Mesenchymal stem cell of adipose (primary cell): ENCODE measurements around the genes TRIM8, WBP1L, CNNM2, RPEL1 and CALHM3.

- CAGE, long polyA plus RNA = no peak
Observed at GRCh38 chr10:102382107-102382962, 13.2 kb upstream of the NFKB2 start.

DNA sequence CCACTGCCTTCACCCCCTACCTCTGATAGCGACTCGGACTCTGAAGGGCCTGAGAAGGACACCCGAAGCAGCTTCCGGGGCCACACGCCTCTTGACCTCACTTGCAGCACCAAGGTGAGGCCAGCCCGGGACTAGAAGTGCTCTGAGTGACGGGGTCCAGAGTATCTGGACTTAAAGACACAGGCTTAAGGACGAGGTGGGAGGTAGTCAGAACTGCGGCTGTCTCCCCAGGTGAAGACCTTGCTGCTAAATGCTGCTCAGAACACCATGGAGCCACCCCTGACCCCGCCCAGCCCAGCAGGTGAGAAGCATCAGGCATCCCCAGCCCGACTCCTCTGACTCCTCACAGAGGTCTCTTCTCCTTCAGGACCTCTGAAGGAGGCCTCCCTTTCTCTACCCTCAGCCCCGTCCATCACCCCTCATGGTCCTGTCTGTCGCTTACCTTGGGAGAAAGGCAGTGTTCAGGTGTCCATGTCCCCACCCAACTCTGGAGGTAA lies 5.8 kb downstream of the NFKB2 start:
- CAGE, long polyA plus RNA = no peak

GRCh38 chr10:102409168-102409970 lies 9.2 kb downstream of the PSD start:
- CAGE, long polyA plus RNA = no peak

- CAGE, long polyA plus RNA = no peak
Observed at GRCh38 chr10:102419058-102419939, 714 bp upstream of the PSD start.

DNA sequence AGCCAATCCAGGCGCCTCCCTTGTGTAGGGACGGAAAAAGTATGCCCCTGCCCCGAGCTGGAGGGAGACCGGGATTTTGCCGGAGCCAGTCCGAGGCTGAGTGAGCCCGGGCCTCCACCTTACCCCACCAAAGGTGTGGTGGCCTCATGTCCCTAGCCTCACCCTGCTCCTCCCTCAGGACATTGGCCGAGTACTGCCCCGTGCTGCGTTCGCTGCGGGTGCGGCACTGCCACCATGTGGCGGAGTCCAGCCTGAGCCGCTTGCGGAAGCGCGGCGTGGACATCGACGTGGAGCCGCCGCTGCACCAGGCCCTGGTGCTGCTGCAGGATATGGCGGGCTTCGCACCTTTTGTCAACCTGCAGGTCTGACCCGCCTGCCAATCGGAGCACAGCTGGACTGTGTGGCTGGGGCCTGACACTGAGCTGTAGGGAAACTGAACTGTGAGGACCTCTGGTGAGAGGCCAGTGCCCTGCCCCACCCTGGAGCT lies 2.0 kb downstream of the FBXL15 start:
- CAGE, long polyA plus RNA = no peak

DNA sequence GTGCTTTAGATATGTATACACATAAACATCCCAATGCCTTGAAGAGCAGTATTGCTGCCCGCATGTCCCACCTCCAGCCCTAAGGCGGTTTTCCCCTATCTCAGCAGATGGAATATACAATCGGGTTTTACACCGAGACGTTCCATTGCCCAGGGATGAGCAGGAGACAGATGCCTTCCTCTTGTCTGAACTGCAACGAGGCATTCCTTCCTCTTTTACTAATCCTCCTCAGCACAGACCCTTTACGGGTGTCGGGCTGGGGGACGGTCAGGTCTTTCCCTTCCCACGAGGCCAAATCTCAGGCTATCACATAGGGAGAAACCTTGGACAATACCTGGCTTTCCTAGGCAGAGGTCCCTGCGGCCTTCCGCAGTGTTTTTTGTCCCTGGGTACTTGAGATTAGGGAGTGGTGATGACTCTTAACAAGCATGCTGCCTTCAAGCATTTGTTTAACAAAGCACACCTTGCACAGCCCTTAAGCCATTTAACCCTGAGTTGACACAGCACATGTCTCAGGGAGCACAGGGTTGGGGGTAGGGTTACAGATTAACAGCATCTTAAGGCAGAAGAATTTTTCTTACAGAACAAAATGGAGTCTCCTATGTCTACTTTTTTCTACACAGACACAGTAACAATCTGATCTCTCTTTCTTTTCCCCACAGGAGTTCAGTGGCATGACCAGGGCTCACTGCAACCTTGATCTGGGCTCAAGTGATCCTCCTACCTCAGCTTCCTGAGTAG lies 3.5 kb upstream of the C10orf95 start:
- CAGE, long polyA plus RNA = no peak

- CAGE, long polyA plus RNA = no peak
Observed at GRCh38 chr10:102604300-102604766, 39.9 kb upstream of the TRIM8 start.

DNA sequence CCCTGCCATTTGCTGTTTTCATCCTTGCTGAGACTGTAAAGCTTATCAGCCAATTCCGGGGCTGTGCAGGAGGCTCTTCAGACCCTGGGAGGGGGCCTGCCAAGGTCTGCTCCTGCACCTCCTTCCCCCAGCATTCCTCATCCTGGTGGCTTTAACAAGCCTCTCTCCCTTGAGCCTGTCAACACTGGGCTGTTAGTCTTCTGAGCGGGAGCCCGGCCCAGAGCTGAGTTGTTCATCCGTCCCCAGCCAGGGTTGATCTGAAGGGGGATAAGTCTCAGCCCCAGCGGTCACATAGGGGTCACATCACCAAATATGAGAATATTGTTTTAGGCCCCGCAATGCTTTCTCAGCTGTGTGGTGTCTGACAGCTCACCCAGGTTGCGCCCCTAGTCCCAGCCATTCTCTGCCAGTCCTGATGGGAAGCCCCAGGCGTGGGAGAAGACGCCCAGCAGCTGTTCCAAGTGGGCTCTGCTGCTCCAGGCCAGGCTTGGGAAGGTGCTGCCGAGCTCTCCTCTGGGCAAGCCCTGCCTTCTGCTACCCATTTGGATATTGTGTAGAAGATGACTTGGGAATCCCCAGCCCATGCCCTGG lies 23.6 kb upstream of the TRIM8 start:
- CAGE, long polyA plus RNA = no peak

DNA sequence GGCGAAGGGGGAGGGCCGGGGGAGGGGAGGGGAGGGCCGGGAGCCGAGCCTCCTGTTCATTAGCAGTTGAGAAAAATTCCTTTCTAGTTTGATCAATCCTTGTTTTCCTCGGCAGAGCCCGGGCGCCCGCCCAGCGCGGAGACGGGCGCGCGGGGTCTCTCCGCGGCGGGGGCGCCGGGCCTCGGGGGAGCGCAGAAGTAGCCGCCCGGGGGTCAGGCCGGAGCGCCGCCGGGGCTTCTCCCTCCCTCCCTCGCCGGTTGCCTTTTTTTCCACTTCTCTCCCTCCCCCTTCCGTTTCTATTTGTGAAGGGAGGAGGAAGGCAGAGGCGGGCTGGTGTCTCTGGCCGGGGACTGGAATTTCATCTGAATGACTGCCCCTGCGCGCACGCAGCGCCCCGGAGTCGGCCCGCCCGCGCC lies 702 bp upstream of the TRIM8 start:
- CAGE, long polyA plus RNA = no peak

DNA sequence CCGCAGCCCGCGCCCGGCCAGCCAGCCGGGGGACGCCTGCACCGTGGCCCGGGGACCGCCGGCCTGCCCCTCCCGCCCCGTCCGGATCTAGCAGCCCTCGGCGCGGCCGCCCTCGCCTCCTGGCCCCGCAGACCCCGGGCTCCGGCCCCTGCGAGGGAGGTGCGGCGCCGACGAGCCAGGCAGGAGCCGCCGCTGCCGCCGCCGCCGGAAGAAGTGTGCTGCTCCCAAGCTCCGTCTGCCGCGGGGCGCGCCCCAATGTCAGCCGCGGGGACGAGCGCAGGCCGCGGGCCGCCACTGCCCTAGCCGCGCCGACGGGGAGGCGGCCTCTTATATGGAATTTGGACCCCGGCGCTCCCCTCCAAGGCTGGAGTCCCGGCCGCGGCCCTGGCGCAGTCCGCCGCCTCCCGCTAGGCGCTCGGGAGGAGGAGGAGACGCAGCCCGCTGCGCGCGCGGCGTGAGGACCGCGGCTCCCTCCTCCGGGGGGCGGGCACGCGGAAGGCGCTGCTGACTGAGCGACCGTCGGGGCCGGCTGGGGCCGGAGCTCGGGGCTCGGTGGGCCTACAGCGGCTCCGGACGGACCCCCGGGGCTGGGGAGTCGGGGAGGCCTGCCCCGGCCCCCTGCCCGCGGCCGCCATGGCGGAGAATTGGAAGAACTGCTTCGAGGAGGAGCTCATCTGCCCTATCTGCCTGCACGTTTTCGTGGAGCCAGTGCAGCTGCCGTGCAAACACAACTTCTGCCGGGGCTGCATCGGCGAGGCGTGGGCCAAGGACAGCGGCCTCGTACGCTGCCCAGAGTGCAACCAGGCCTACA lies at the start of gene TRIM8:
TRIM8 (plus strand) TSS at position 495 of the 811 bp plus-strand sequence.
- CAGE, long polyA plus RNA = no peak

DNA sequence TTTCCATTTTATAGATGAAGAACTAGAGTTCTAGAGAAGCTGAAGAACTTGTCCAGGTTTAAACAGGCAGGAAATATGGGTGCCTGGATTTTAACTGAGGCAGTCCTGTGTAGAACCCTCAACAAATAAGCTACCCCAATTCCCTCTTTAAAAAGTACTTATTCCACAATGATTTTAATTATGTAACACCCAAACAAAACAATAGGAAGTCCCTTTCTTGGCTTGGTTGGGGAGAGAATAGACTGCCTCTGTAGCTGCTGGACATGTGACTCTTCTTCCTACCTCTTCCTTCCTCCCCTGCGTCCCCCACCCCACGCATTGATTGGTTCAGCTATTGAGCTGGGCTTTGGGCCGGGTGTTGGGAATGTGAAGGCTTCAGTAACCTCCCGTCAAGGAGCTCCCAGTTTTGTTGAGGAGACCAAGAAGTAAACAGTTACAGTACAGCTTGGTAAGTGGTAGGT lies 12.9 kb downstream of the SFXN2 start:
- CAGE, long polyA plus RNA = no peak

DNA sequence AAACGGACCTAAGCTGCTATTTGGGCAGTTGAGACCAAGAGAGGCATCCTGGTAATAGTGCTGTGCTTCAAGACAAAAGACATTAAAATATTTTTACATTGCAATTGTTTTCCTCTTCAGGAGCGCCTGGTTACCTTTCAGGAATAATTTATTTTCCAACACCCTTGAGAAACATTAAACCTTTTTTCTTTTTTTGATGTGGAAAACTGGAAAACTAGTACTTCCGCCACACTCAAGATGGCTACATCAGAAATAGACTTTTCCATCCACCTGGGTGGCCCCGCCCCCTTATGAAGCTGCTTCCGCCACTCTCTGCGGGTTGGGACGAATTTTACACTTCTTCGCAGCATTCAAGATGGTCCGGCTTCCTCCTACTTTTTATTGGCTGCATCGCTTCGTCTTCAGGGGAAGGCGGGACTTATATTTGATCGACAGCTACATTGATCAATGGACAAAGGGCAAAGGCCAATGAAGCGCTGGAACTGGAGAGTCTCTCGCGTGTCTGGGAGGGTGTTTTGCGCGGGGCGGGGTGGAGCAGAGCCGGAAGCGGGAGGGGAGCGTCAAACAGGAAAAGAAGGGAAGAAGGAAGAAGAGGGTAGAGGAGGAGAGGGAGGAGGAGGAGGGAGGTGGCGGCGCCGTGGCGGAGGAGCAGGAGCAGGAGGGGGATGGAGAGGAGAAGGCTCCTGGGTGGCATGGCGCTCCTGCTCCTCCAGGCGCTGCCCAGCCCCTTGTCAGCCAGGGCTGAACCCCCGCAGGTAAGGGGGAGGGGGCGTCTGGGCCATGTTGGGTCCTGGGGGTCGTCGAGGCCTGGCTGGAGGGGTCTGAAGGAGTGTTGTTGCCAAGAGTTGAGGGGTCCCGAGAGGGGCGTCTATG lies at the start of gene WBP1L:
WBP1L (plus strand) TSS at position 560 of the 873 bp plus-strand sequence.
- CAGE, long polyA plus RNA = no peak

DNA sequence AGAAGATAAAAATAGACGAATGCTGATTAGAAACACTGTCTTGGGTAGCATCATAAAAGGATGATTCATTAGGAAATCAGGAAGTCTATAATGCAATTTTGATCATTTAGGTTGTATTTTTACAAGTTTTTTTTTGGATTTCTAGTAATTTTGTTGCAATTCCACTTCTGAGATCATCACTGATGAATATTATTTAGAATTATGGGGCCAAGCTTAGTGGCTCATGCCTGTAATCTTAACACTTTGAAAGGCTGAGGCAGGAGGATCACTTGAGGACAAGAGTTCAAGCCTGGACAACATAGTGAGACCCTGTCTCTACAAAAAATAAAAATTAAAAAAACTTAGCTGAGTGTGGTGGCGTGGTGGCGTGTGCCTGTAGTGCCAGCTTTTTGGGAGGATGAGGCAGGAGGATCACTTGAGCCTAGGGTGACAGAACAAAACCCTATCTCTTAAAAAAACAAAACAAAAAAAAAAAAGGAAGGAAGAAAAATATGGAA lies 29.7 kb downstream of the WBP1L start:
- CAGE, long polyA plus RNA = no peak

DNA sequence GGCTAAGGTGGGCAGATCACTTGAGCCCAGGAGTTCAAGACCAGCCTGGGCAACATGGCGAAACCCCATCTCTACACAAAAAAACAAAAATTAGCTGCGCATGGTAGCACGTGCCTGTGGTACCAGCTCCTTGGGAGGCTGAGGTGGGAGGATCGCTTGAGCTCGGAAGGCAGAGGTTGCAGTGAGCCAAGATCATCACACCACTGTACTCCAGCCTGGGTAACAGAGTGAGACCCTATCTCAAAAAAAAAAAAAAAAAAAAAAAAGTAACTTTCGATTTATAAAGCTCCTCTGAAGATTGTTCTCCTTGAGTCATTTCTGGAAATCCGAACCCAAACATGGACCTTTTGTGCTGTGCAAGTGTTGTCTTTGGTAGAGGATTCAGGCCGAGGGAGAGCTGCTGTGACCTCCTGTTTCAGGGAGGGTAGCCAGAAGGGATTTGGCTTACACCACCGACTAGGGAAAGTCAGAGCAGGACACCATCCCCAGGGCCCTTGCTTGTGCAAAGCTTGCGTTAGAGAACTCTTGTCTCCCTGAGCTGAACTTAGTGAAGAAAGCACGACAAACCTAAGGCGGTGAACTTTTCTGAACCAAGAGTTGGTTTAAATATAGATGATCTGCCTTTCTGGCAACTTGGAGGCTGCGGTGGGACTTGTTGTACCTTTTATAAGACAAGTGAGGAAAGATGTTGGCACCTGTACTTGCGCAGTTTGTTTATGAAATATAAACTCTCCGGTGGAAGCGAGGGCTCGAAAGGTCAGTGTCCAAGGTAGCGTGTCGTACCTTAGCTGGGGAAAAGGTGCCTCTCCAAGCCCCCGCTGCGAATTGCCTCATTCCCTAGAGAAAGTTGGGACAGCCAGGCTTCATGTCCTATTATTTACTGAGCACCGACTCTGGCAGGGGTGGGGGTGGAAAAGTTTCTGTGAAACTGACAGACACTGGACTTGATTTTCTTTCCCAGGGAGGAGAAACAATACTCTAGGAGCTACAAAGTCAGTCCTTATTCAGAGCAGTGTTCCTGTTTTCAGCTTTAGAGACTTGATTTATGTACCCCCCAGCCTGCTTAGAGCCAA lies 31.5 kb downstream of the WBP1L start:
- CAGE, long polyA plus RNA = no peak

- CAGE, long polyA plus RNA = no peak
Observed at GRCh38 chr10:102849739-102850688, 4.0 kb upstream of the BORCS7 start.

- CAGE, long polyA plus RNA = no peak
Observed at GRCh38 chr10:102917851-102918843, at the start of gene CNNM2. Gene CNNM2, plus strand, starts transcription at chr10:102918294.

DNA sequence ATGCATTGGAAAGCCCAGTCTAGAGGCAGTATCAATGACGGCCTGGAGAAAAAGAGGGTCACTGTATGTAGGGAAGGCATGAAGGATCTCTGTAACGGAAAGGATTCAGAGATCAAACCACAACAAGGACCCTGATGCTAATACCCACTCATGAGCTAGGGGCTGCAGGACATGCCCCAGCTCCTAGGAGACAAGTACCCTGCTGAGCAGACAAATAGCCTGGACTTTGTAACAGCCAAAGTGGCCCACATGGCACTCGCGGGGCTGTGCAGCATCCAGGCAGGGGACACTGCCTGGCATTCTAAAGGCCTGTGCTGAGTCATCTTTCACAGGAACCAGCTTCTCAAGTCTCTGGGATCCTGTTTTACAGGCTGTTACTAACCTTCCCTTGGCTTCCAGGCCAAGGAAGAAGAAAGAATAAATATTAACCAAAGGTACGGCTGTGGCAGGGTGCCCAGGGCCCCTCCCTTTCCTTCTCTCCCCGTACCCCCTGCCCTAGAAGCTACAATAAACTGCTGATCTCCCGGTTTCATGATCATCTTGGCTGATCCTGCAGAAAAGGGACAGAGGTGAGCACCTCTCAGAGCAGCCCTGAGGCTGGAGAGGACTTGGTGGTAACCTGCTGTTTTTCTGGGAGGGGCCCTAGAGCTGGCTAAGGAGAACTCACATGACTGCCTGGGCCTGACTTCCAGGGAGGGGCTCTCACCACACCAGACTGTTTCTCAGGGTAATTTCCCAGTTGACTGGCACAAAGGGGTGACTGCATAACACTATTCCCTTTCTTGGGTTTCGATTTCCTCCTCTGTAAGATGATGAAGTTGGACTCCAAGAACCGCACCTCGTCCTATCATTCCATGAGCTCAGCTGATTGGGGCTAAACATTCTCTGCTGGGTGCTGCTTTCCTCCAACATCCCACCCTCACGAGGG lies 4.2 kb upstream of the RPEL1 start:
- CAGE, long polyA plus RNA = no peak

- CAGE, long polyA plus RNA = no peak
Observed at GRCh38 chr10:103245630-103246088, at the start of gene RPEL1. Gene RPEL1, plus strand, starts transcription at chr10:103245887.

GRCh38 chr10:103374406-103374632 lies 6.5 kb downstream of the TAF5 start:
- CAGE, long polyA plus RNA = no peak

- CAGE, long polyA plus RNA = no peak
Observed at GRCh38 chr10:103479010-103479452, at the start of gene CALHM3. Gene CALHM3, minus strand, starts transcription at chr10:103479240.